Endodermal cell (in vitro differentiated cells): ENCODE measurements around the genes CHRNE, KIF1C and RPAIN.

GRCh38 chr17:4536535-4537489, 18.4 kb downstream of the MYBBP1A start:
- PRO-cap = no peak

GRCh38 chr17:4714745-4715027, 4.3 kb downstream of the ARRB2 start:
- PRO-cap = no peak

GRCh38 chr17:4728240-4728863, 2.9 kb upstream of the MED11 start:
- PRO-cap = no peak

DNA sequence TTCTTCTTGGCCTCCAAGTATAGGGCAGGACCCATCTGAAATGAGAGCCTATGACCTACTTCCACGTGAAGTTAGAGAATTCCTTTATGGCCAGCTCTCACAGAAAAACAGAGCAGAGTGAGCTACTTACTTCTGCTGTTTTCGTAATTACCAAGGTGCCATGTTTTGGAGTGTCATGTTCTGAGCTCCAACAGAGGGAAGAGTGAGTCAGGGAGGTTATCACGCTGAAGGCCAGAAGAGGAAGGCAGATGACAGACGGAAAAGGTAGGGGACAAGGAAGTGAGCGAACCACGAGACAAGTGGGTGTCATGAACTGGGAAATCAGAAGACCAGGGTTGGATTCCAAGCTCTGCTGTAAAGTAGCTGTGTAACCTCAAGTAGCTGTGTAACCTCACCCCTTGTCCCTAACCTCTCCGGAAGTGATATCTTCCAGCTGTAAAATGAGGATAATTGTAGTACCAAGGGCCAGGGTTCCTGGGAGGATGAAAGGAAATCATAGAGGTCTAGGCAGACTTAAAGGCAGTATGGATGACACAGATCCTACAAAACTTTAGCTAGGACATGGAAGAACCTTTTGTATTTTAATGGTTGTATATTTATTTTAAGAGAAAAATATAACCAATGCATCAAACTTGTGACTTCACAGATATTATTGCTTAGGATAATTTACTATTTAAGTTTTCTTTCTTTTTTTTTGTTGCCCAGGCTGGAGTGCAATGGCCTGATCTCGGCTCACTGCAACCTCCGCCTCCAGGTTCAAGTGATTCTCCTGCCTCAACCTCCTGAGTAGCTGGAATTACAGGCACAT, 3.3 kb upstream of the ZMYND15 start:
- PRO-cap = no peak

- PRO-cap = no peak
Measured at GRCh38 chr17:4872692-4873213, 26.6 kb upstream of the C17orf107 start.

- PRO-cap = unidirectional peak, minus-strand start at chr17:4900232
Measured at GRCh38 chr17:4900144-4900557, 815 bp downstream of the C17orf107 start.

DNA sequence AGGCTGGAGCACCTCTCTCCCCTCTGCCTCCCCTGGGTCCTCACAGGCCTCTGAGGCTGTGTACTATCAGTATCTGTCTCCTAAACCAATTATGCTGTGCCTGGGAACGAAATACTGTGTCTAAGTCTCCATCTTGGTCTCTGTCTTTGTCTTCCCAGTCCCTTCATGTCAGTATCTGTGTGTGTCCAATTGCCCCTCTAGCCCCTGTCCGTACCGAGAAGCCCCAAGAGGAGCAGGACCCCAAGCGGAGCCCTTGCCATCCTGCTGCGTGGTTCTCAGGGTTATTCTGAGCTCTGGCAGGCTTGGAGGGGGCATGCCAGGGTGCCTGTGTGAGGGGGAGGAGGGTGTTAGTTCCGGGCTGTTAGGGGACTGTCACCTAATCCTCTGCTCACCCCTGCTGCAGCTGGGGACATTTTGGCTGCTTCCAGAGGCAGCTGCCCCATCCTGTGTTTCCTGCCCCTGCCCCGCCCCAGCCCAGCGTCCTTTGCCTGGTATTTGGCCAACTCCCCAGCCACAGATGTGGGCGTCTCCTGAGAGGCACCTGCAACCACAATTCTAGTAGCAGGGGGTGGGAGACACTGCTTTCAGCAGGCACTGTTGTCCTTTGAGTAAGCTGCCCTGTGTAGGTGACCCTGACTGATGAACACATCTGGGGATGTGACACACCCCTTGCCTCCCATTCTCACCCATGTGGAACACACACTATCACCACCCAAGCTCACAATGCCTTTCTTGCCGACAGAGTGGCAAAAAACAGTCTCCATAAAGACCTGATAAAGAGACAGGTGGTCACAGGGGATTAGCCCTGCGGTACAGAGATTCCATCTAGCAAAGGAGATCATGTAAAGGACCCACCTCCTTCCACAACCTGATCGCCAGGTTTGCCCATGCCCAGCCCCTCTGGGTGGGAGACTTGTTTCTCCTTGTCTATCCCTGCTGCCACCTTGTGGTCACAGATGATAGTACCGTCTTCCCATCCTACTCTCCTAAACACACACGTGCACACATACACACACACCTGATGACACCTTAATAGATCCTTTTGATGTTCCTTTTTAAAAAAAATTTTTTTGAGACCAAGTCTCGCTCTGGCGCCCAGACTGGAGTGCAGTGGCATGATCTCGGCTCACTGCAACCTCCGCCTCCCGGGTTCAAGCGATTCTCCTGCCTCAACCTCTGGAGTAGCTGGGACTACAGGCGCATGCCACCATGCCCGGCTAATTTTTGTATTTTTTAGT, at the start of gene CHRNE:
CHRNE (minus strand) TSS at position 295 of the 1,238 bp plus-strand sequence.
- PRO-cap = no peak

DNA sequence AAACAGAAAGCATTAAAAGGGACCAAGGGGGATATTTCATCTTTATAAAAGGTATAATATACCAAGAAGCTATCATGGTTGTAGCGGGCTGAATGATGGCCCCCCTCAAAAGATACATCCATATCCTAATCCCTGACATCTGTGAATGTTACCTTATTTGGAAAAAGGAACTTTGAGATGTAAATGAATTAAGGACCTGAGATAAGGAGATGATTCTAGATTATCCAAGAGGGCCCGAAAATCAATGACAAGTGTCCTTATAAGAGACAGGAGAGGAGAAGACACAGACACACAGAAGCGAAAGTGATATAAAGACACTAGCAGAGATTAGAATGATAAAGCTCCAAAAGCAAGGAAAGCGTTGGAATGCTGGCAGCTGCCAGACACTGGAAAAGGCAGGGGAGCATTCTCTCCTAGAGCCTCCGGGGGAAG, 12.6 kb upstream of the GP1BA start:
- PRO-cap = no peak

DNA sequence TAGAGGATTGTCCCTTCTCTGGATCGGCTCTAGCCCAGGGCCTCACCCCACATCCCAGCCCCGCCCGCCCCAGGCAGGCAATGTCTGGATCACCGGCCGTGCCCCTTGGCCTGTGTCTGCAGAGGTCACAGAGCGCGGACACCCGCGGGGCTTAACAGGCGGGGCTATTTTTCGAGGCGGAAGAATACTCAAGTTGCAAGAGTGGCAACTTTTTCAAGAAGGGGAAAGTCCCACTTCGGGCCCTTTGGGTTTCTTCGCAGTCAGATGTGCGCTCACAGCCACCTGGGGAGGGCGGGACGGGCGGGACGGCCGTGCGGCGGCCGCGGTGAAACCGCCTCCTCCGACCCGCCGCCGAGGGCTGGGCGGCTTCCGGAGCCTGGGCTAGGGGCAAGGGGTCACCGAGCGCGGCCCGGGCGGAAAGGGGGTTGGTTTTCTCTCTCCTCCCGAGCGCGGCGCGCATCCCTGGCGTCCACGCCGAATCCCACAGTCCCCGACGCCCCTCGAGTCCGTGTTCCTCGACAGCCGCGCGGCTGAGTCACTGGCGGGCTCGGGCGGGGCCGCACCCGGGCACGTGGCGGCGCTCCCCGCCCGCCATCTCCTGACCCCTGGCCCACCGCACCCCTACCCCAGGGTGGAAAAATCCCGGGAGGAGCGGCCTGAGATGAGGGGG, 1.1 kb upstream of the PFN1 start:
- PRO-cap = bidirectional peak, plus-strand start at position 263 of the sequence, minus-strand start at position 82 of the sequence; bidirectional peak, plus-strand start outside the sequence, minus-strand start at position 597 of the sequence

DNA sequence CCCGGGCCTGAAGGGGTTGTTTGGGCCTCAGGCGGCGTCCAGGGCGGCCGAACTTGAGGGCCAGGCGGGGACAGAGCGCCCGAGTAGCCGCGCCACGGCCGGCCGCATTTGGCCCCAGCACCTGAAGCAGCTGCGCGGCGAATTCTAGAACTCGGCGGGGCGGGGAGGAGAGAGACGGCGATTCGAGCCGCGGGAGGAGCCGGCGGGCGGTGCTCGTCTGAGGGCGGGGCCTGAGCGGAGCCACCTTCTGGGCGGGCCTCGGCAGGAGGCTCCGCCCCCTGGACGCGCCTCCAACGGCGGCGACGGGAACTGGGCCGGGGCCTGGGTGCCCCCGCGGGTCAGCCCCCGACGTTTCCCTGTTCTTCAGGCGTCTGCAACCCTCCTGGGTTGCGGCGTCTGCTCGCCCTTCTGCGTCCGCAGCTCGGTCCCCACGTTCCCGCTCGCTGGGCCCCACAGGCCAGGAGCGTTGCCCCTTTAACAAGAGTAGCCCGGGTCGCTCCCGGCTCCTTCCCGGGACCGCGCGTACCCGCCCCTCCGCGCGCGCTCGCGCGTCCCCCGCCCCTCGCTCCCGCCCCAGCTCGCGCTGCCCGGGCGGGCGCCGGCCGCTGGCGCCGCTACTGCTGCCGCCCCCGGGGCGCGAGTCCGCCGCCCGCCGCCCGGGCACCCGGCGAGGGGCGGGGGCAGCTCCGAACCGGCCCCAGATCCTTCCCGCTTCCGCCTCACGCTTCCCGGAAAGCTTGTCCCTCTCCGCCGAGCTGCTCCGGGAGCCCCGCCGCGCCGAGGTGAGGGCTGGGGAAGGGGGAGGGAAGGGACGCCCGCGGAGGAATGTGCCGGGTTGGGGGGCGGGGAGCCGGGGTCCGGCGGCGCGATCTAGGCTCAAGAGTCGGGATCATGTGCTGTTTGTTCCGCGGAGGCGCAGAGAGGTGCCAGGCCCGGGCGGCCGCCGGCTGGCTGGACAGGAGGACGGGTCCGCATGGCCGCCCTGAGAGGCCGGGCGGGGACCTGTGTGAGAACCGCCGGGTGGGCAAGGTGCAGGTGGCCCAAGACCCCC, at the start of gene KIF1C:
KIF1C (plus strand) TSS at position 576 of the 1,051 bp plus-strand sequence.
- PRO-cap = bidirectional peak, plus-strand start at position 364 of the sequence, minus-strand start at position 107 of the sequence; bidirectional peak, plus-strand start at position 918 of the sequence, minus-strand start at position 739 of the sequence

DNA sequence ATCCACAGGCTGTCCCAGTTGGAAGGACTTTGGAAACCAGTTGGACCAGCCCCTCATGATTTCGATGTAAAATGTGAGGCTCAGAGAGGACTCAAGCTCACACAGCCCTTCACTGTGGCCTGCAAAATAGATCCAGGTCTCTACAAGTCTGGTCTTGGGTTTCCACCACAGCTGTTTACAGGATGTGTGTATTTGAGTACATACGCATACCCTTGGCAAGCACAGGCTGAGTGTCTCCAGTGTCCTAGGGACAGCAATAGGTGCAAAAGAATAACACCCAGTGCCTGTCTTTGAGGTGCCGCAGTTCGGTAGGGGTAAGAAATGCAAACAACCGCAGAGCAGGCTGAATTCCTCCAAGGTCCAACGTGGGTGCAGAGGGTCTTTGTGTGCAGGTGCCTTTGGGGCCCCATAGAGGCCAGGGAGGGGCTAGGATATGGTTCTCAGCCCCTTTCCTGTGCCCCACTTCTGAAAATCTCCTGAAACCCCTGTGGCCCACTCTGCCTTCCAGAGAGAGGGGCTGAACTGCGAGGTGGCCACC, 5.1 kb downstream of the USP6 start:
- PRO-cap = no peak

- PRO-cap = no peak
Measured at GRCh38 chr17:5412398-5413185, 6.9 kb downstream of the NUP88 start.

- PRO-cap = bidirectional peak, plus-strand start at chr17:5420185, minus-strand start at chr17:5420121; bidirectional peak, plus-strand start at chr17:5420424, minus-strand start at chr17:5420399
Measured at GRCh38 chr17:5419938-5420463, at the start of gene RPAIN. Gene RPAIN (plus strand): TSS chr17:5420182.

DNA sequence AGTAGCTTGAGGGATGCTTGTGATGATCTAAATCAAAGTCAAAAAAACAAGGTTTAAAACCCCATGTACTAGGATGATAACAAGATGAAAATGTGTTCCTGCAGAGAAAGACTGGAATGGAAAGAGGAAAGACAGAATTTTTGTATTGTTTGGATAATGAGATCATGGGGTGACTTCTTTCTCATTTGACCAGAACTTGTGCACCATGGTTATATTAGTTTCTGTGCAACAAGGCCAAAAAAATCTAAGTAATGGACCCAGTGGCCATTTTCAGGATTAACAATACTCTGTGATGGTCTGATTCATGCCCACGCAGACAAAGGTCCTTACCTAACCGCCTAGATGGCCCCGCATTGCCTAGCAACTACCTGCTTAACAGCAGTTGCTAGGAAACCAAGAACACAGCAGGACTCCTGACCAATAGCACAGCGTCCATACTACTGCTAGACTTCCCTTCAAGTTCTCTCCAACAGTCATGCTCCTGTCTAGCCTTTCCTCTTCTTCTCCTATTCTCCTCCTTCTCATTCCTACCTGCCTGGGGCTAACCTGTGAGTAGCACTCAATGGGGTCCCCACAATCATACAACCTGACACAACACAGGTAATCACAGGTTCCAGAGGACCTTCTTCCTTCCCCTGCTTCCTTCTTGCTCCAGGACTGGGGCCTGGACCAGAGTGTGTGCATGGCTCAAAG, 8.0 kb upstream of the ENSG00000286190 start:
- PRO-cap = no peak

GRCh38 chr17:6079161-6079666, 9.0 kb downstream of the WSCD1 start:
- PRO-cap = no peak

GRCh38 chr17:6179105-6179566, 109.0 kb downstream of the WSCD1 start:
- PRO-cap = no peak

GRCh38 chr17:6191463-6191922, 121.3 kb downstream of the WSCD1 start:
- PRO-cap = no peak

DNA sequence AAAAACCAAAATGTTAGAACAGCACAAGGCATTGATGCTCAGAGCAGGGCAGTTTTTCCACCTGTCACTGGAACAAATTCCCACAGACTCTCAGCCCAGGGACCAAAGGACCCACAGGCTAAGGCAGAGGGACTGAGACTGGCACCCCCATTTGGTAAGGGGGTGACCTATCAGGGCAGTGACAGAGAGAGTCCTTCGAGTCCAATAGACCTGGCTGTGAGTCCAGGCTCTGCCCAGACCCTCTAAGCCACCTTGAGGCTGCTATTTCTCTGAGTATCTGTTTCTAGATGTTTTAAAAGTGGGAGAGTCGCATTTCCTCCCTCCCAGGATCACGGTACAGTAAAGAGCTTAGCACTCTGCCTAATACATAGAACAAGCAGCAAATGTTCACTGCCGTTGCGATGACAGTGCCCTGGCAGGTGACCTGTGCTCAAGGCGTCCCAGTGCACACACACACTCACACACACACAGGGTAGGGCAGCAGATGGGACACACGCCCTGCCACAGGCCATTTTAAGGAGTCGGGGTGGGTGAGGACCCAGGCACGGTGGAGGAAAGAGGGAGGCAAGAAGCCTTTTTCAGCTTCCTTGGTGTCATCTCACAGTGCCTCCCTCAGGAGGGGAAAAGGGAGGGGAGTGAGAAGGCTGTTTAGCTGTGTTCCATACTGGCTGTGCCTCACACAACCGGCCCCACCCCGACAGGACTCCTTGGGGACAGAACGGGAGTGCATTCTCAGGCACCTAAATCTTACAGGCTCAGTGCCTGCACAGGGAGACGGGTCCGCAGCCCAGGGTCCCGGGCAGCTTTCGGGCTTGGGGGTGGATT, 1.6 kb downstream of the PITPNM3 start:
- PRO-cap = no peak

- PRO-cap = no peak
Measured at GRCh38 chr17:6687325-6687679, 25.9 kb downstream of the SLC13A5 start.

DNA sequence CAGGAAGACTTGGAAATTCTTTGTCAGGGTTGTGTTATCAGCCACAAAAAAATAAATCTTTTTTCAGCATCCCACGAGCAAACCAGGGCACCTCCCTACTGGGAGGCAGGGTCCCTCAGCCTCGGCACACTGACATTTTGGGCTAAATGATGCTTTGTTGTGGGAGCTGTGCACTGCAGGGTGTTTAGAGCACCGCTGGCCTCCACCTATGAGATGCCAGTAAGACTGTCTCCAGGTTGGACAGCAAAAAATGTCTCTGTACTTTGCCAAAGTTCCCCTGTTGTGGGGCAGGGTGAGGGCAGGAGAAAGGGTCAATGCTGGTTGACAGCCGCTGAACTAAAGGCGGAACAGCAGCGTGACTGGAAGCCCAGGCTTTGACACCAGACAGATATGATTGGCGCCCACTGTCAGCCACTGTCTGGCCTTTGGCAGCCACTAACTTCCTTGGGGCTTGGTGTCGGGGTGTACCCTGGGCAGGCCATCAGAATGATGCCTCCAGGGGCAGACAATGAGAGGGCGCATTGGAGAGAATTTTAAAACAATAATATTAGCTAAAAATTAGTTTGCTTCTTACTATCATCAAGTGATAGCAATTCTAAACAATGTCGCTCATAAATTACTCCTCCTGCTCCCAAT, 3.3 kb downstream of the SLC13A5 start:
- PRO-cap = no peak